Epithelial cell of esophagus (primary cell): ENCODE measurements around the genes LRRC75A, TNFRSF13B and RASD1.

- RRBS, result no CpG with 5 or more reads among the region's 2 CpGs
Observed at GRCh38 chr17:16330782-16331337, 22.4 kb downstream of the CENPV start.

DNA sequence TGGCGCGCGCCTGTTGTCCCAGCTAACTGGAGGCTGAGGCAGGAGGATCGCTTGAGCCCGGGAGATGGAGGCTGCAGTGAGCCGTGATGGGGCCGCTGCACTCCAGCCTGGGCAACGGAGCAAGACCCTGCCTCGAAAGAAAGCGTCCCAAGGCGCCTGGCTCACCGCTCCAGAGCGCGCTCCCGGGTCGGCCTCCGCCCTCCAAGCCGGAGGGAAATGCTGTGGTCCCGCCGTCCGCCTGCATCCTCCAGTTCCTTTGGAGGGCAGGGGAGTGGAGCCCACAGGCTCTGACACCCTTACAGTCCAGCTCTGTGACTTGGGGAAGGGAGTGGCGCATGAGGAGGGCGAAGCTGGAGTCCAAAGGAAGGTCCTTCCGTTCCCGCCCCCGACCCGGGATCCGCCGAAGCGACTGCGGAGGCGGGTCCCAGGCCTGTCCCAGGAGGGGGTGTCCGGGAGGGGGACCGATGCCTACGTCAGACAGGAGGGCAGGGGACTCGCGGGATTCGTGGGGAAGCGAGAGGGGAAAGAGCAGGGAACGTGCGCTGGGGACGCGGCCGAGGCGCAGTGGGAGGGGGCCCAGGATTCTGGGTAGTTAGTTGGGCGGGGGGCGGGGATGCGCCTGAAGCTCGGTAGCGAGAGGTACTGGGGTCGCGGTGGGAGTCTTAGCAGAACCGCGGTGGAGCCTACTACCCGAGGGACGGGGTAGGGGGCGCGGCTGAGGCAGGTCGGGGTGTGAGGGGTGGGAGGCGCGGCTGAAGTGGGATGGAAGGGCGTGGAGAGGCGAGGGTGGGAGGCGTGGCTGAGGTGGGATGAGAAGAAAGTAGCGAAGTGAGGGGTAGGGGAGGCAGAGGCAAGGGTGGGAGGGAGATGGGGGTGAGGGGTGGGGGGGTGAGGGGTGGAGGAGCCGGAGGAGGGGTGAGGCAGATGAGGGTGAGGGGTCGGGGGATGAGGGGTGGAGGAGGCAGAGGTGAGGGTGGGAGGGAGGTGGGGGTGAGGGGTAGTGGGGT lies 8.2 kb upstream of the TRPV2 start:
- RRBS, result 2% methylated on average over 7 of the region's 67 CpGs

- RRBS, result no CpG with 5 or more reads among the region's 9 CpGs
Observed at GRCh38 chr17:16441984-16443215, 27.0 kb downstream of the TRPV2 start.

GRCh38 chr17:16463502-16464090 lies 28.4 kb downstream of the LRRC75A start:
- RRBS, result no CpG with 5 or more reads among the region's 9 CpGs

DNA sequence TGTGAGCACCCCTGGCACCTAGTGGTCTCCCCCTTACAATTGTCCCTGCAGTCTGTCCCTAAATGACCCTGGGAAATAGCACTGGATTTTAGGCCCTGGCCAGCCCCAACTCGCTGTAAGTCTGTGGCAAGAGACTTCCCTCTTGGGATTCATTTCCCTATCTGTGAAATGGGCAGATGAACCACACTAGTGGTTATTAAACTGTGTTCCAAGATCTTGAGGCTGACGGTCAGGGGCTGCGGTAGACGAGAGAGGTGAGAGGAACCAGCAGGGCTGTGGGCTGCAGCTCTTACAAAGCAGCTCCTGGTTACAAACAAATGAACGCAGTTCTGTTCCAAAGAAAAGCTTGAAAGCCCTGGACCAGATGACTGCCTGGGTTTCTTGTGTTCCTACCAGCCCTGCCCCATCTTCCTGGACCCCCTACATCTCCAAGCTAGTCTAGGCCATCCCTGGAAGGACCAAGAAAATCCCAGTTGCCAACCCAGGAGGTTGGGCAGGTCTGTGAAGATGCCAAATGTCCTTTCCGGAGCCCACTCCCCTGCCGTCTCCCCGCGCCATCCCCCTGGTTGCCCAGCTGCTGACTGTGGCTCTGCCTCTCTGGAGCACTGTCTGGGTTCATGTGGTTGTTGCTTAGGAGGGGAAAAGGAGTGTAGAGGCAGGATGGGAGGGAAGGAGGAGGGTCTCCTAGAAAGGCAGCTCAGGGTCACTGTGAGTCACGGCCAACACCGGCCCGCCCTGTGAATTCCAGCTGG lies 26.6 kb downstream of the LRRC75A start:
- RRBS, result no CpG with 5 or more reads among the region's 12 CpGs

- RRBS, result 2% methylated on average over 68 of the region's 133 CpGs
Observed at GRCh38 chr17:16491731-16492642, at the start of gene LRRC75A. TSS of gene LRRC75A (minus strand) at chr17:16492193.

- RRBS, result 4% methylated on average over 10 of the region's 87 CpGs
Observed at GRCh38 chr17:16666453-16667682, 13.2 kb upstream of the ZNF624 start.

GRCh38 chr17:16689692-16690100 lies 345 bp upstream of the CCDC144A start:
- RRBS, result no CpG with 5 or more reads among the region's 27 CpGs

- RRBS, result 93% methylated on average over 7 of the region's 14 CpGs
Observed at GRCh38 chr17:16971912-16972431, at the start of gene TNFRSF13B. TSS of gene TNFRSF13B (minus strand) at chr17:16972118.

- RRBS, result no CpG with 5 or more reads among the region's 7 CpGs
Observed at GRCh38 chr17:16979674-16980222, 7.8 kb upstream of the TNFRSF13B start.

DNA sequence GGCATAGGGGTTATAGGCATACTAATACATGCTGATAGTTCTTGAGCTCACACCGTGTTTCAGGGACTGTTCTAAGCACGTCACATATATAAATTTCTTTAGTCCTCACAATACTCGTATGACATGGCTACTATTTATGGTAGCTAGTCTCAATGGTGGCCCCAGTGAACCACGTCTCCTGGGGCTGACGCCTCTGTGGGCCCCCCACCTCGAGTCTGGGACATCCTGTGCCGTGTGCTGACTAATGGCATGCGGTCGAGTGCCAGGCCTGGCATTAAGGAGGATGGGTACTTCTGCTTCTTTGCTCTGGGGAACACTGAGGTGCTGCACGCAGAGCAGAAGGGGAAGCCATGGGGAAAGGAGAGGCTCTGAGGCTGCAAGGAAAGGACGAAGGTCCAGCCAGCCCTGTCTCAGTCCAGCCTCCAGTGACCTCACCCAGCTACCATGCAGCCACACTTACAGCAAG lies 5.8 kb upstream of the MPRIP start:
- RRBS, result no CpG with 5 or more reads among the region's 11 CpGs

- RRBS, result no CpG with 5 or more reads among the region's 5 CpGs
Observed at GRCh38 chr17:17067286-17067992, 25.2 kb downstream of the MPRIP start.

- RRBS, result no CpG with 5 or more reads among the region's 4 CpGs
Observed at GRCh38 chr17:17084443-17084681, 42.1 kb downstream of the MPRIP start.

DNA sequence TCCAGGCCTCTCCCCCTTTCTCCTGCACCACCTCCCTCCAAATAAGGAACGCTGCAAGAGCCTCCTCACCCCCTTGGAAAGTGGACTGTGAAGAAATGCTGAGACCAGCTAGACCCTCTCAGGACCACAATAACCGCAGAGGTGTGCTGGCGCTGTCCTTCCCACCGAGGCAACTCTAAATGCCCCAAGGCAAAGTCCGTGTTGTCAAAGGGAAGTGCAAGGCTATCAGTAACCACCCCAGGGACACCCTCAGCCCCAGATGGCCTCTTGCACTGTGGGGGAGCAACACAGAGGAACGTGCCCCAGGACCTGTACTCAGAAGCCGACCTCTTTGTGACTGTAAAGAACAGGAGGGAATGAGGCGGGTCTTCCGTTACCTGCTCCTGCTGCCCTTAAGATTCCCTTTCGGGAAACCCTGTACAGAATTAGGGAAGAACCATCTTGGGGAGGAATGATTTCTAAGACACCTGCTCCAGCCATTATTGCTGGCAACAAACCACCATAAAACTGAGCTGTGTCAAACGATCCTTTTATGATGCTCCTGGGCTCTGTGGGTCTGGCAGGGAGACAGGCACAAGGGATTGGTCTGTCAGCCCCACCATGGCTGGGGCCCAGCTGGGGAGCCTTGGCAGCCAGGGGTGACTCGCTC lies 14.6 kb upstream of the MED9 start:
- RRBS, result no CpG with 5 or more reads among the region's 12 CpGs

GRCh38 chr17:17484351-17484943 lies 7.6 kb downstream of the MED9 start:
- RRBS, result no CpG with 5 or more reads among the region's 14 CpGs

GRCh38 chr17:17495812-17496749 lies at the start of gene RASD1:
TSS of gene RASD1 (minus strand) at chr17:17496395.
- RRBS, result 3% methylated on average over 47 of the region's 105 CpGs

GRCh38 chr17:17671735-17672360 lies 9.4 kb upstream of the RAI1 start:
- RRBS, result no CpG with 5 or more reads among the region's 6 CpGs

DNA sequence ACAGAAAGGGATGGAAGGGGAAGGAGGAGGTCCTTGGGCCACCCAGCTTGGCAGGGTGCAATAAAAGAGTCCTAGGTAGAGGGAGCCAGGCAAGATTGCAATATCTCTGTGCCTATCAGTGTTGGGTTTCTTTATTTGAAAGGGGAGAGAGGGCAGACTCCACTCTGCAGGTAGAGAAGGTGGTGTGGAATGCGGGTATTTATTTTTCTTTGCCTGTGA lies 11.5 kb downstream of the RAI1 start:
- RRBS, result no CpG with 5 or more reads among the region's 1 CpG

DNA sequence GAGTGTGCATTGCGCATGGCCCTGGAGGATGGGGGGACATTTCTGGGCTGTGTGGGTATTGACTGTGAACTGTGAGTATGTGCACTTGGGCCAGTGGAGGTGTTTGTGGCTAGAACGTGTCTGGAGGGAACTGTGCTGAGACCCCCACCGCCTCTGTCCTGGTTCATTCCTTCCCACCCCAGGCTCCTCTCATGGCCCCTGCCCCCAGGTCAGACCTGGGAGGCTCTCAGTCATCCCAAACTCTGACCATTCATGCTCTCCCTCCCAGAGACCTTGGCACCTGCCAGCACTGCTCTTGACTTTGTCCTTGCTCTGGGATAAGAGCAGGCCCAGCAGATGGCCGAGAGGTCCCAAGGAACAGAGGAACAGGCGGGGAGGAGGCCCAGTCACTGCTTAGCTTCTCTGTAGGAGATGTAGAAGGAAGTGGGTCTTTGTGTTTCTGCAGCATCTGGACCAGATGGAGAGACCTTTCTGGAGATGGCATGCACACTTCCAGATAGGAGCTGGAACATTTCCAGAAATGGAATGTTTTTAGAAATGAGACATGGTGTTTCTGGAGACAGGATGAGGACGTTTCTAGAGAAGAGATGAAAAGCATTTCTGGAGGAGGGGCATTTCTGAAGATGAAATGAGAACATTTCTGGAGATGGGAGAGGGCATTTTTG lies 55.0 kb downstream of the RAI1 start:
- RRBS, result no CpG with 5 or more reads among the region's 6 CpGs

DNA sequence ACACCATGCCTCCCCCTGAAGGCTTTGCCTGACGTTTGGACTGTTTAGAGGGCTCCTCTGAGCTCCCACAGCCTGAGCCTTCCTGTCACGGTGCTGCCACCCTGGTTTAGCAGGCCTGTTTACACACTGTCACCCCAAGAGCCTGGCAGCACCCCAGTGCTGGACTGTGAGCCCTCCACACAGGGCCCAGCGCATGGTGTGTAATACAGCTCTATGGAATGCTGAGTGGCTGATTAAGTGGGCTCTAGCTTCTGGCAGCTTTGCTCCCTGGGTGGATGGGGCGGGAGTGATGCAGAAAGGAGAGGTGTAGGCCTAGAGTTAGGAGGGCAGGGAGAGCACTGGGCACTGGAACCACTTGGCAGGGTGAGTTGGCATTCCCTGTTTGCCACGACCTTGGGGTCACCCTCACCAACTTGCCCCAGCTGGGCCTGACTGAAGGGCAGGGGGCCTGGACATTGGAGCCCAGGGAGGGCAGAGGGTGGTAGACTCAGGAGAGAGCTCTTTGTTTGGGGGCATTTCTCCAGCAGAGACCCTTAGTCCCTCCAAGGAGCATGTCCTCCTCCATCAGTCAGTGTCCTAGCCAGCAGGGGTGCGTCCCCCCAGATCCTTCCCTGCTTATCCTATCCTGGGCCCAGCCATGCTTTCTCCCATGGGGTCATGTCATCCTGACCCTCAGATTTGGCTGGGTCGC lies 73.9 kb downstream of the RAI1 start:
- RRBS, result no CpG with 5 or more reads among the region's 7 CpGs